Bronchial epithelial cell (primary cell): Measurements from ENCODE around the gene ANKK1.

GRCh38 chr11:112863215-112863604 lies 98.0 kb upstream of the NCAM1 start:
- RRBS, 2 experiments: no CpG with 5 or more reads among the region's 2 CpGs

- RRBS, 2 experiments: no CpG with 5 or more reads among the region's 3 CpGs
Measured at GRCh38 chr11:112950192-112950568, 11.0 kb upstream of the NCAM1 start.

- RRBS, 2 experiments: 2 to 3% methylated on average over 44 of the region's 88 CpGs
Measured at GRCh38 chr11:112962723-112963603, 1.7 kb downstream of the NCAM1 start.

DNA sequence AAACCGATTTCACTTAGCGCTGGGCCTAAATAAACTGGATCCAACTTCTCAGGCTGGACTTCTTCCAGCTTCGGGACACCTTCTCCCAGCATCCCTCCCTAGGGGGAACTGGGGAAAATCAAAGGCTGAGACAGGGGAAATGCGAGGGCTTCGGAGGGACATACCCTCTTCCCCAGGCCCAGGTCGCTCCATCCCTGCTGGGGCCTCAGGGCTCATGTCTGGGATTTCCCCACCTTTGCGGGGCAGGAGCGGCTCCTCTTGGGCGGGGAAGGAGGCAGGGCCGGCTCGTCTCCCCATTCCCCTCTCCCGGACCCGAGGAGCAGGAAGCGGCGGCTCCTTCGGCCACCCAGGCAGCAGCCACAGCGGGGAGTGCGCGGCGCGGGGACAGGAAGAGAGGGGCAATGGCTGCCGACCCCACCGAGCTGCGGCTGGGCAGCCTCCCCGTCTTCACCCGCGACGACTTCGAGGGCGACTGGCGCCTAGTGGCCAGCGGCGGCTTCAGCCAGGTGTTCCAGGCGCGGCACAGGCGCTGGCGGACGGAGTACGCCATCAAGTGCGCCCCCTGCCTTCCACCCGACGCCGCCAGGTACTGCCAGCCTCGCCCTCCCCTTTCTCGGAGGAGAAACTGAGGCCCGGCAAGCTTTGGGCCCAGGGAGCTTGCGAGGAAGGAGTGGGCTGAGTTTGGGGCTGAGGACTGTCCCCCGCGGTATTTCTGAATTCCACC lies at the start of gene ANKK1:
Gene ANKK1 (plus strand): TSS at position 296 of the 724 bp plus-strand sequence.
- RRBS, 2 experiments: no CpG with 5 or more reads among the region's 49 CpGs

GRCh38 chr11:113690652-113691360 lies 15.3 kb downstream of the TMPRSS5 start:
- RRBS, 2 experiments: no CpG with 5 or more reads among the region's 10 CpGs

- RRBS, 2 experiments: no CpG with 5 or more reads among the region's 5 CpGs
Measured at GRCh38 chr11:113781665-113782277, 2.2 kb downstream of the CLDN25 start.

- RRBS, 2 experiments: no CpG with 5 or more reads among the region's 33 CpGs
Measured at GRCh38 chr11:113875035-113875430, 339 bp downstream of the USP28 start.

DNA sequence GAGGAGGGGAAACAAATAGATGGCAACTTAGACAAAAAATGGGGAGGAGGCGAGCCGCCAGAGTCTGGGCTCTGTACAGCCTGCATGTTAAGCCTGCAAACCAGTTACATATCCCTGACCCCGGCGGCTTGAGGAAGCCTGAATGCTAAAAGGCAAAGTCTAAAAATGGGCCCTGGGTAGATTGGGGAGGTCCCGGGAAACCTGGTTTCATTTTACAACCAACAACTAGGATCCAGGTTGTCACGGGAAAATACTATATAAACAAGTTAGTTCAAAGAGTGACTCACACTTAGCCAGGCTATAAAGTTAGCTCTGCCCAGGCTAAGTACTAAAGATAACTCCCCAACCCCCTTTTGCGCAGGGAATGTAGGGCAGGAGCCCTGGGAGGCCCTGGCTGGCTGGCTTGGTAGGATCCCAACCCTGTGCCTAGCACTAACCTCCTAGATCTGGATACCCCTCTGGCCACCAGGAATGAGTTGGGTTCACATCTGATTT lies 18.7 kb upstream of the ZBTB16 start:
- RRBS, 2 experiments: 4 to 18% methylated on average over 3 of the region's 7 CpGs

DNA sequence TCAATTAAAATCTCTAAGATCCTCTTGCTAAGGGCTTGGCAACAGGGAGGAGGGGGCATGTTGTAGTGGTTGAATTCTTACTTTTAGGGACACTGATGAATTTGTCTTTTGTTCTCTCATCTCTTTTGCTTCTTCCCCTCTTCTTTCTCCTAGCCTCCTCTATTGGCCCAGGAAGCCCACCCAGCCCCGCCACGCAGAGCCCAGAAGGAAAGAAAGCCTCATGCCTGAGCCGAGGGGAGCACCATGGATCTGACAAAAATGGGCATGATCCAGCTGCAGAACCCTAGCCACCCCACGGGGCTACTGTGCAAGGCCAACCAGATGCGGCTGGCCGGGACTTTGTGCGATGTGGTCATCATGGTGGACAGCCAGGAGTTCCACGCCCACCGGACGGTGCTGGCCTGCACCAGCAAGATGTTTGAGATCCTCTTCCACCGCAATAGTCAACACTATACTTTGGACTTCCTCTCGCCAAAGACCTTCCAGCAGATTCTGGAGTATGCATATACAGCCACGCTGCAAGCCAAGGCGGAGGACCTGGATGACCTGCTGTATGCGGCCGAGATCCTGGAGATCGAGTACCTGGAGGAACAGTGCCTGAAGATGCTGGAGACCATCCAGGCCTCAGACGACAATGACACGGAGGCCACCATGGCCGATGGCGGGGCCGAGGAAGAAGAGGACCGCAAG lies 3.7 kb downstream of the ZBTB16 start:
- RRBS, 2 experiments: 94 to 96% methylated on average over 4 of the region's 23 CpGs

DNA sequence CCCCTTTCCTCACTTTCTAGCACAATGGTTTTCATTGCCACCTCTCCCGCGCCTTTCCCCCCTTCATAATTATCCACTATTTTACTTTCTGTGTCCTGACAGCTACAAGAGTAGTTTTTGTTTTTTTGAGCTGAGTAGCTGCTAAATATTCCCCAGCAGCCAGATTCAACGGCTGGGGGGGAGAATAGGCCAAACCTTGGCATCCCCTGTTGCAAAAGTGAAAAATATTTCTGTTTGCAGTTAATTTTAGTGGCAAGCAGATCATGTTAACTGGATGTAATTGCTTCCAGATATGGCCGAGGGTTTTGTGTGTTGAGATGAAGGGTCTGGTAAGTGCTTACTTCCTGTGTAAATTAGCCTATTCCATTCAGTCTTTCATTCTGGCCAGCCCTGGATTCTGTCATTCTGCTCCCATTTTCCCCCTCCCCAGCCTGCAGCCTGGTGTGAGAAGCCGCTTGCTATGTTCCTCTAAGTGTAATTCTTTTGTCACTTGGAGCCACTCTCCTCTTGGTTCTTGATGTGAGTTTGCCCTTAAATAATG lies 17.4 kb downstream of the ZBTB16 start:
- RRBS, 2 experiments: no CpG with 5 or more reads among the region's 5 CpGs

- RRBS, 2 experiments: no CpG with 5 or more reads among the region's 4 CpGs
Measured at GRCh38 chr11:114082266-114082703, 22.8 kb downstream of the ZBTB16 start.

GRCh38 chr11:114098718-114099324 lies 39.3 kb downstream of the ZBTB16 start:
- RRBS, 2 experiments: no CpG with 5 or more reads among the region's 3 CpGs

GRCh38 chr11:114125766-114126274 lies 66.3 kb downstream of the ZBTB16 start:
- RRBS, 2 experiments: no CpG with 5 or more reads among the region's 5 CpGs

DNA sequence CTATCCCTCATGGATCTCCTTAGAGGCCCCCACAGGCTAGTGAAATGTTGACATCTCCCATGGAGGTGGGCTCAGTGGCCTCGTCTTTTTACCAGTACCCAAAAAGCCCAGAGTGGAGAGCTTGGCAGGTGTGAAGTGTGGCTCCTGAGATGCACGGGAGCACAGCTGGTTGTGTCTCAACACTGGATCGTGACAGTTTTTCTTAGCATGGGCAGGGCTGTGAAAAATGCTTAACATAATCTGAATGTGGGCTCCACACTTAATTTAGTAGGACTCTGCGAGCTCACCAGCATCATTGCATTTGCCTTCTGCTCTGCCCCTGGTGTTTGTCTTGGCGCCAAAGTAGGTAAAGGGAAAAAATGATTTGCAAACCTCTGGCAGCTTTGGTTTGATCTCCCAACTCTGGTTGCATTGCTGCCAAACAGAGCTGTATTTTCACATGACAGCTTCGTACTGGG lies 74.4 kb downstream of the ZBTB16 start:
- RRBS, 2 experiments: no CpG with 5 or more reads among the region's 6 CpGs

- RRBS, 2 experiments: no CpG with 5 or more reads among the region's 19 CpGs
Measured at GRCh38 chr11:114159675-114160795, 100.5 kb downstream of the ZBTB16 start.

DNA sequence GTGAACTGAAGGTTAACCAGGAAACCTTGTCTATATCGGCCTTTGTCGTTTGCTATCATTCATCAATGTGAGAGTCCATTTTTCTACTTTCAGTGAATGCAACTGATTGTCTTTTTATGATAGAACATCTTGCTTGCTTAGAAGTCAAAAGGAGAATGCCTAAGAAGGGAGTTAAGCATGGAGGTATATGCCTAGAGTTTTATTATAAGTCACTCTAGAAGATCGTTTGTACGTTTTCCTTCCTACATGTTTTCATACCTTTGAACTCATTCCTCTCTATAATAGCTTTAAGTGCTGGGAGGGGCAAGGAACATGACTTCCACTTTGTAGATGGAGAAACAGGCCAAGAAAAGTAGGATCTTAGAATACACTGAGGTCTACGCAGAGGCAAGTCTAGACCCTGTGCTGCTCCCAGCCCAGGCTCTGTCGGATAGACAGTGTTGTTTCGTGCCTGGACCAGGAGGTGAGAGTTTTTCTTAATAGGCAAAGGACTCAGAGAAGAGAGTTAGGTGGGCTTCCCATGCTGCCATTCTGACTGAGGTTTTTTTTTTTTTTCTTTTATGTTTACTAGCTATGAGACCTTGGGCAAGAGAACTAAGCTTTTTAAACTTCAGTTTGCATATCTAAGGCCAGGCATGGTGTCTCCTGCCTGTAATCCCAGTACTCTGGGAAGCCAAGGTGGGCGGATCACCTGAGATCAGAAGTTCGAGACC lies 114.4 kb downstream of the ZBTB16 start:
- RRBS, 2 experiments: no CpG with 5 or more reads among the region's 9 CpGs

DNA sequence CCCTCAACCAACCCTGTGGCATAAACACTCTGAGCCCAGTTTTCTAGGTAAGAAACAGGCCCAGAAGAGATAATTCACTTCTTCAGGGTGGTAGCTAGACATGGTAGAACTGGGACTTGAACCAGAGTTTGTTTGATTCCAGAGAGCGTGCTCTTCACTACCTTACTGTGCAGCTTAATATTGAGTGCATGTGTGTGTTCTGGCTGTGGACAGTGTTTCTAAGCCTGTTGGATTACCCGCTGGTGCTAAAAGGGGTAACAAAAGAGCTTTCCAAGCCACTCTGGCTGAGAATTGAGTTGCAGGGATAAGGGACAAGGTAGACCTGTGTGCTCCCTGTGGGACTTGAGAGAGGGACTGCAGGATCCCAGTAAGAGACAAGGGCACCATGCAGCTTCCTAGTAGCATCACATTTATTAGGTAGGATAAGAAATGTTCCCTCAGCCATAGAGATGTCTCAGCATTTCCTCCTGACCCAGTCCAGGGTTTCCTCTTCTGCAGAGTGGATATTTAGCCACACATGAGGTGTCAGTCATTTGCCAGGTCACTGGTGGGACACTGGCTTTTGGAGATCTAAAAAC lies 117.8 kb upstream of the NNMT start:
- RRBS, 2 experiments: no CpG with 5 or more reads among the region's 2 CpGs

- RRBS, 2 experiments: no CpG with 5 or more reads among the region's 4 CpGs
Measured at GRCh38 chr11:114215651-114216298, 80.4 kb upstream of the NNMT start.

DNA sequence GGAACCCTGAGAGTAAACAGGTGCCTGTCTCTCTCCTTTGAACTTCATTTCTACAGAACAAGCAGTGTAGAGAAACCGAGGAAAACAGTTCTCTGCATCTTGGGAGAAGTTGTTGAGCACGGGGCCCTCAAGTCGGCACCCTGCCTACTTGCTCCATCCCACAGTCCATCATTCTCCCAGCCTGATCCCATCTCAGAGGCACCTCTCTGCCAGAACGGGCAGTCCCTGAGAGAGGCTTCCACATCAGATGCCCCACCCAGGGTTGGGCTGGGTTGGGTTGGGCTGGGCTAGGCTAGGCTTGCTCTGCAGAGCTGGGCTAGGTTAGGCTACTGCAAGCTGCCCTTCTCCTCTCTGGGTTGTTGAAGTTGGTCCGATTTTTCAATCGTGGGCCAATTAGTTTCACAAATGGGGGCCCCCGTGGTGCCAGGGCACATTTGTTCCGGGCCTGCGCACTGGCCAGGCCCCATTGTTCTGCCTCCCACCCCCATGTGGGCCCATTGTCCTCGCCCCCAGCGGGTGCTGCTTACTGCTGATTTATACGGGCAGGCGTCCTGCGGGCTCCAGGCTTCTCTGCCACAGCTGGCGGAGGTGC lies 63.8 kb upstream of the NNMT start:
- RRBS, 2 experiments: no CpG with 5 or more reads among the region's 15 CpGs

- RRBS, 2 experiments: no CpG with 5 or more reads among the region's 17 CpGs
Measured at GRCh38 chr11:114251367-114252260, 44.6 kb upstream of the NNMT start.